ENCODE measurements around the genes SCIMP, RPAIN, WSCD1 and KIAA0753.

DNA sequence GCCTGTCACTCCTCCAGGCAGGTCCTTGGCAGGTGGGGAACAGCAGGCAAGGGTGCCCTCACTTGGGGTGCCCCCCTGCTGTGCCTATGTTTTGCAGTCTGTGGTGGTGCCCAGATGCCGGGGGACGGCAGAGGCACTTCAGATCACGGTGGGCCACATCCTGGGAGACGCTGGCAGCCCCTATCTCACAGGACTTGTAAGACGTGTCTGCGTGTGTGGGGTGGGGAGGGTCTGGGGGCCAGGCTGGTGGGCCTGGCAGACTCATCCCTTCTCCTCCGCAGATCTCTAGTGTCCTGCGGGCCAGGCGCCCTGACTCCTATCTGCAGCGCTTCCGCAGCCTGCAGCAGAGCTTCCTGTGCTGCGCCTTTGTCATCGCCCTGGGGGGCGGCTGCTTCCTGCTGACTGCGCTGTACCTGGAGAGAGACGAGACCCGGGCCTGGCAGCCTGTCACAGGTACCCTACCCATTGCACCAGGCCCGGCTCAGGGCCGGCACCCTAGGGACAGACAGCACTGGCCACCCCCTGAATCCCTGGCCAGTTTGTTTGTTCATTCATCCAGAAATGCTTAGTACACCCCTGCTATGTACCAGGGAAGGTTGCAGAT is 12.4 kb upstream of the SPNS2 start:
- PRO-cap, 2 experiments = no peak in any of the 2 experiments
- RAMPAGE, long total RNA, 4 experiments = no peak in any of the 4 experiments

- PRO-cap, 2 experiments = no peak in any of the 2 experiments
- RAMPAGE, long total RNA, 4 experiments = no peak in any of the 4 experiments
Observed at GRCh38 chr17:4492634-4493461, 5.8 kb upstream of the SPNS2 start.

- PRO-cap, 2 experiments = no peak in any of the 2 experiments
- RAMPAGE, long total RNA, 4 experiments = start-site peak on the plus strand in 1 of 4 experiments, at chr17:4512882-4512985 at its widest, 12 reads per replicate
Observed at GRCh38 chr17:4512711-4513251, 14.1 kb downstream of the SPNS2 start.

- PRO-cap, 2 experiments = peak in 1 of 2 experiments; most common plus-strand start chr17:4531294 (in 1)
- RAMPAGE, long total RNA, 4 experiments = start-site peak on the plus strand in 1 of 4 experiments, at chr17:4531553-4531763 at its widest, 7 reads per replicate
Observed at GRCh38 chr17:4531136-4532042, 23.8 kb downstream of the MYBBP1A start.

- PRO-cap, 2 experiments = peak in 1 of 2 experiments; most common minus-strand start chr17:4599108 (in 1)
- RAMPAGE, long total RNA, 4 experiments = no peak in any of the 4 experiments
Observed at GRCh38 chr17:4598994-4599662, 14.8 kb downstream of the SMTNL2 start.

DNA sequence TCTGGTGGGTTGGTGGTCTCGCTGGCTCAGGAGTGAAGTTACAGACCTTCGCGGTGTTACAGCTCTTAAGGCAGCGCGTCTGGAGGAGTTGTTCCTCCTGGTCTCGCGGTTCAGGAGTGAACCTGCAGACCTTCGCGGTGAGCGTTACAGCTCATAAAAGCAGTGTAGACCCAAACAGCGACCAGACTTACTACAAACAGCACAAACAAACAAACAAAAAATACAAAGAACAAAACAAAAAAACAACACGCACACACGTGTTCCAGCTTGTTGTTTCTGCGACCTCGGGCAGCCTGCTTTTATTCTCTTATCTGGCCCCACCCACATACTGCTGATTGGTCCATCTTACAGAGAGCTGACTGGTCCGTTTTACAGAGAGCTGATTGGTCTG is 14.3 kb upstream of the ALOX15 start:
- PRO-cap, 2 experiments = no peak in any of the 2 experiments
- RAMPAGE, long total RNA, 4 experiments = no peak in any of the 4 experiments

- PRO-cap, 2 experiments = no peak in any of the 2 experiments
- RAMPAGE, long total RNA, 4 experiments = no peak in any of the 4 experiments
Observed at GRCh38 chr17:4718276-4718902, 8.0 kb downstream of the ARRB2 start.

DNA sequence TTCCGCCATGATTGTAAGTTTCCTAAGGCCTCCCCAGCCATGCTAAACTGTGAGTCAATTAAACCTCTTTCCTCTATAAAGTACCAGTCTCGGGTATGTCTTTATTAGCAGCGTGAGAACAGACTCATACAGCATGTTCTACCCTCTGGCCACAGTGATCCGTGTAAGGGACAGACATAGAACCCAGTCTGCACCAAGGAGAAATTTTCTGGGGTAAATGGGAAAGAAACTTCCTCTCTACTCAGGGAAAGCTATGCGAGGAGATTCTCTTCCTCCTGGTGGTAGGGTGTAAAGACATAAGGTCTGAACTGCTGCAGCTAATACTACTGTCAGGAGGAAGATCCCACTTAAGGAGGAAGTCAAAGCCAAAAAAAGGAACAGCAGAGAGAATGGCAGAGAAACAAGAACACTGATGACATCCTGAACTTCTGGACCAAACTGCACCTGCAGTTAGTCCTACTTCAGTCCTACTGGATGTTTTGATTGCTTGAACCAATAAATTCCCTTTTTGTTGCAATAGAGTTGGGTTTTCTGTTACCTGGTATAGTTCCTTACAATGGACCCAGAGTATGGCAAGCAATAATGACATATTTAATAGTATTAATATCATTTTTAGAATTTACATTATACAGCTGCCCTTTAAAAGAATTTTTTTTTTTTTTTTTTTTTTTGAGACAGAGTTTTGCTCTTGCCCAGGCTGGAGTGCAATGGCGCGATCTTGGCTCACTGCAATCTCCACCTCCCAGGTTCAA is 7.0 kb upstream of the TM4SF5 start:
- PRO-cap, 2 experiments = no peak in any of the 2 experiments
- RAMPAGE, long total RNA, 4 experiments = no peak in any of the 4 experiments

DNA sequence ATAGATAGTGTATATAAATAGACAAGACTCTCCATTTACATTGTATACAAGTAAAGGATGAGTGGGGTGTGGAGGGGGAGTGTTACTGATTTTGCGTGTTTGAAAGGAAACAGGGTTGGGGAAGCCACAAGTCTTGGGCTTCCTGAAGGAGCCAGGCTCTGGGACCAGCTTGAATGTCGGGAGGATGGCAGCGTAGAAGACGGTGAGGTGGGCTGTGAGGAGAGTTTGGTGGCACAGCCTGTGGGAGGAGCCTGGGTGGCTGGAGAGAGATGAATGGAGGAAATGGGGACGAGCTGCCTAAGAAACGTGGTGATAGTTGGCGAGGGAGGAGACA is 7.5 kb downstream of the MINK1 start:
- PRO-cap, 2 experiments = no peak in any of the 2 experiments
- RAMPAGE, long total RNA, 4 experiments = start-site peak on the plus strand in 1 of 4 experiments, centred at position 115 of the sequence, 30 reads per replicate

DNA sequence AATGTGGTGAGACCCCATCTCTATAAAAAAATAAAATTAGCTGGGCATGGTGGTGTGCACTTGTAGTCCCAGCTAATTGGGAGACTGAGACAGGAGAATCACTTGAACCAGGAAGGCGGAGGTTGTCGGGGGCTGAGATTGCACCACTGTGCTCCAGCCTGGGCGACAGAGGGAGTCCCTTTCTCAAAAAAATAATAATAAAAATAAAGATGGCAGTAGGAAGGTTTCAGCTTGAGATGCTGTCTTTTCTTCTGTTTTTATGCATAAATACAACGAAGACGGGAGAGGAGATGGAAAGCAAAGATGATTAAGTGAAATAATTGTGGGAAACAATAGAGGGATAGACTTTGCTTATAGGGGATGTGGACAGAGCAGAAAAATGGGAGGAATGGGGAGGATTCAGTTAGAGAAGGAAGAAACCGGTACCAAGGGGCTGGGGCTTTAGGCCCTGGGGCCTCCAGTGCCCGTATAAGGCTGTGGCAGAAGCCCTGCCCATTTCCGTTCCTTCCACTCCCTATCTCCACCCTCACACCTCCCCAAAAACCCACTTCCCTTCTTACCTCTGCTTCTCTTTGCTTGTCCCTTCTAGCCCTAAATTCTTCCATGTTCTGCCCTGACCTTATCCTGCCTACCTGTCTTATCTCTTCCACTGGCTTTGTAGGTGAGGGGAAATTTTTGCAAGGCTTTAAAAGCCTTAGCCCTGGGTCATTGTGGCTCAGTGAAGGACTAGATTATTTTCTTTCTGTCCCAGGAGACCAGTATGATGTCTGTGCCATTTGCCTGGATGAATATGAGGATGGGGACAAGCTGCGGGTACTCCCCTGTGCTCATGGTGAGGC is 4.0 kb downstream of the RNF167 start:
- PRO-cap, 2 experiments = no peak in any of the 2 experiments
- RAMPAGE, long total RNA, 4 experiments = no peak in any of the 4 experiments

DNA sequence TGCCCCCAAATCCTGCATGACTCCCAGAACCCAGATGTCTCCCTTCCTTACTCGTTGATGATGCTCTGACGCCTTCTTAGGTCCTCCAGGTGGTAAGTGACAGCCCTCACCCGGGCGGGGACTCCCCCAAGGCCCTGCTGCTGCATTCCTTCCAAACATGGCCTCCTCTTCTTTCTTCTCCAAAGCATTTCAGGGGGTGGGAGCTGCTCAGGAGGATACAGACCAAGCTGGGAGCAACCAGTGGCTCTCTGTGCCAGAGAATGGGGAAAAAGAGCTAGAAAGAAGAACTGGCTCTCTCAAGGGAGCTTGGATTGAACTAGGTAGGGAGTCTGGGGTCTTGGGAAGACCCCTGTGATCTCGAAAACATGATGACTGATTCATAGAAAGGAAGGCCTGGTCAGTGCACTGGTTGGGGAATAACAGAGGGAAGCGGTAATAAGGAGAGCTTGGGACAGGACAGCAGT is 1.9 kb upstream of the CAMTA2 start:
- PRO-cap, 2 experiments = no peak in any of the 2 experiments
- RAMPAGE, long total RNA, 4 experiments = start-site peak on the plus strand in 1 of 4 experiments, centred at position 229 of the sequence, 6 reads per replicate

DNA sequence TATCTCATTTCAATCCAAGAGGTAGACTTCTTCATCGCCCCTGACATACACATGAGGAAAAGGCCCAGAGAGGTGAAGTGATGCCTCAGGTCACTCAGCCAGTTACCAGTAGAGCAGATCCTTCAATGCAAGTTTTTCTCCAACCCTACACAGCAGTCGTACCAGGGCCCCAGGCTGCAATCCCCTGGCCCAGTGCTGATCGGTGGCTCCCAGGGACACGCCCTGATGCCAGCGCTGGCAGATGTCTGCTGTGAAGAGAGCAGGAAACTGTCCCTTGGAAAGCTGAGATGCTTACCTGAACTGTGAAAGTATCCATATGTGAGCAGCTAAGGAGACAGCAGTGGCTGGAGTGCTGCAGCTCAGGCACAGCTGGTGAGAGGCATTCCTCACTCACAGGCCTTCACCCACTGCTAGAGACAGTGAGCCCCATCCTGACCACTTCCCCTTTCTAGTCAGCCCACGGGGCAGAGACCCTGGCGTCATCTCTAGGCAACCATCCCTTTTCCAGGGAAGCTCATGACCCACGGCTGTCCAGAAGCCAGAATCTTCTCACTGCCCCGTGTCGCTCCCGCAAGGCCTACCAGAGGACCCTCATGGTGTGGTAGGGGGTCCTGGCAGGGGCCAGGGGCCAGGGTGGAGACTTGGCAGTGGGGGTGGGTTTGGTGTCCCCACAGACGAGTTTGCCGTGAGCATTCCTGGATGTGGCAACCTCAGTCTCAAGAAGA is at the start of gene SCIMP:
Gene SCIMP (minus strand): TSS at position 421 of the 725 bp plus-strand sequence.
- PRO-cap, 2 experiments = no peak in any of the 2 experiments
- RAMPAGE, long total RNA, 4 experiments = start-site peak on the plus strand in 3 of 4 experiments, centred at positions 492 to 531 of the sequence, 8 to 17 reads per replicate; start-site peak on the minus strand in 3 of 4 experiments, centred at positions 383 to 398 of the sequence, 15 to 98 reads per replicate

GRCh38 chr17:5282952-5283391 is 888 bp downstream of the RABEP1 start:
- PRO-cap, 2 experiments = no peak in any of the 2 experiments
- RAMPAGE, long total RNA, 4 experiments = start-site peak on the plus strand in 1 of 4 experiments, at chr17:5282918-5283386 at its widest, 7 reads per replicate

DNA sequence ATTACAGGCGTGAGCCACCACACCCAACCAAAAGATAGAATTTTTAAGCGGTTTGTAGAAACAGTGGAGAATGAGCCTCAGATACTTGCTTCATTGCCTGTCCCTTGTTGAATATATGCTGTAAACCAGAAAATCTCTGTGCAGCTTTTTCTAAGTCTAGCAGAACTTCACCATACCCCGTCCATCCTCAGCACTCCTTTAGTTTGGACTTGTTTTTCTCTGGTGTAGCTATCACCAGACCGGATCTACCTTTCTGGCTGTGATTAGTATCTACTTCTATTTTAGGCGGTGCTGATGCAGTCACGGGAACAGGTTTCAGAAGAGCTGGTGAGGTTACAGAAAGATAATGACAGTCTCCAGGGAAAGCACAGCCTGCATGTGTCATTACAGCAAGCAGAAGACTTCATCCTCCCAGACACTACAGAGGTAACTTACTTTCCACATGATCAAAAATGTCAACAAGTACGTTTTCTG is 46.4 kb downstream of the NUP88 start:
- PRO-cap, 2 experiments = peak in 1 of 2 experiments; most common plus-strand start position 346 of the sequence (in 1)
- RAMPAGE, long total RNA, 4 experiments = no peak in any of the 4 experiments

GRCh38 chr17:5419938-5420463 is at the start of gene RPAIN:
Gene RPAIN, plus strand, starts transcription at chr17:5420182.
- PRO-cap, 2 experiments = peak in 2 of 2 experiments; most common plus-strand start chr17:5420193 (in 1); most common minus-strand start chr17:5420051 (in 1)
- RAMPAGE, long total RNA, 4 experiments = start-site peak on the plus strand in 4 of 4 experiments, at chr17:5420151-5420207 at its widest, 340 to 1,106 reads per replicate

DNA sequence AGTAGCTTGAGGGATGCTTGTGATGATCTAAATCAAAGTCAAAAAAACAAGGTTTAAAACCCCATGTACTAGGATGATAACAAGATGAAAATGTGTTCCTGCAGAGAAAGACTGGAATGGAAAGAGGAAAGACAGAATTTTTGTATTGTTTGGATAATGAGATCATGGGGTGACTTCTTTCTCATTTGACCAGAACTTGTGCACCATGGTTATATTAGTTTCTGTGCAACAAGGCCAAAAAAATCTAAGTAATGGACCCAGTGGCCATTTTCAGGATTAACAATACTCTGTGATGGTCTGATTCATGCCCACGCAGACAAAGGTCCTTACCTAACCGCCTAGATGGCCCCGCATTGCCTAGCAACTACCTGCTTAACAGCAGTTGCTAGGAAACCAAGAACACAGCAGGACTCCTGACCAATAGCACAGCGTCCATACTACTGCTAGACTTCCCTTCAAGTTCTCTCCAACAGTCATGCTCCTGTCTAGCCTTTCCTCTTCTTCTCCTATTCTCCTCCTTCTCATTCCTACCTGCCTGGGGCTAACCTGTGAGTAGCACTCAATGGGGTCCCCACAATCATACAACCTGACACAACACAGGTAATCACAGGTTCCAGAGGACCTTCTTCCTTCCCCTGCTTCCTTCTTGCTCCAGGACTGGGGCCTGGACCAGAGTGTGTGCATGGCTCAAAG is 8.0 kb upstream of the ENSG00000286190 start:
- PRO-cap, 2 experiments = no peak in any of the 2 experiments
- RAMPAGE, long total RNA, 4 experiments = no peak in any of the 4 experiments

DNA sequence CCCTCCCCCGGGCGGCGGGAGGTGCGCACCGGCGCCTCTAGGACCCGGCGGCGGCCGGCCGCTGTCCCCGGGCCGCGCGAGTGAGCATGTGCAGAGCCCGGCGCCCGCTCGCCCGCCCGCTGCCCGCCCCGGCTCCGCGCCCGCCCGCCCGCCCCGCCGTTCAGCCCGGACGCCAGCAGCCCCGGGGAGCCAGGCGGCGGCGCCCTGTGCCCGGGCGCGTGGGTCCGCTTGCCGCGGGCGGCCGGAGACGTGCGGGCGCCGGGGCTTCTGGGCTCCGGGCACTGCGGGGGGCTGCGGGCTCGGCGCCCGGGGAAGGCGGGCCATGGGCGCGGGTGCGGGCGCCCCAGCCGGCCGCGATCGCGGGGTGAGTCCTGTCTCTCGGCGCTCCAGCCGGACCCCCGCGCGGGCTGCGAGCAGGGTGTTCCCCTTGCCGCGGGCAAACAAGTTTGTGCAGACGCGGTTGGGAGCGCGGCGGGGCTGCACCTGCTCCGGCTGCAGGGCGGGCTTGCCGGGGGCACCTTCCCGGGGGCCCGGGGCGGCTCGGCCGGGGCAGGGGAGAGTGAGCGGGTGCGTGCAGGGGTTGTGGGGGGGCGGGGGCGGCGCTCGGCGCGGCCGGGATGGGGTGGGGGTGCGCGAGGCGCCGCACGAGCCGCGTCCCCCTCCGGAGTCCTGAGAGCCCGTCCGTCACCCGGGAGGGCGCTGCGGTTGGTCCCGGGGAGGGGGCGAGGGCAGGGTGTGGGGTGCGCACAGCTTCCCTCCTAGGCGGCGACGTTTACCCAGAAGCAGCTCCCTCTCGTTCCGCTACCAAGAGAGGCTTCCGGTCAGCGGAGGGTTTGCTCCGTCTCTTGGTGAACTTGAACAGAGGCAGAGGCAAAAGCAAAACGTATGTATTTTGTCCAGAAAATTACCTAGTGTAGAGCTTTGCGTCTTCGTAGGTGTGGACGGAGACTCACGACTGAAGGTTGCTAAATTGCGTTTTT is at the start of gene WSCD1:
Gene WSCD1 (plus strand): TSS at position 91 of the 980 bp plus-strand sequence.
- PRO-cap, 2 experiments = peak in 1 of 2 experiments; most common minus-strand start position 774 of the sequence (in 1)
- RAMPAGE, long total RNA, 4 experiments = no peak in any of the 4 experiments

- PRO-cap, 2 experiments = peak in 1 of 2 experiments; most common plus-strand start chr17:6323886 (in 1)
- RAMPAGE, long total RNA, 4 experiments = no peak in any of the 4 experiments
Observed at GRCh38 chr17:6323456-6324136, 111.3 kb downstream of the AIPL1 start.

- PRO-cap, 2 experiments = no peak in any of the 2 experiments
- RAMPAGE, long total RNA, 4 experiments = no peak in any of the 4 experiments
Observed at GRCh38 chr17:6509404-6509945, 46.9 kb downstream of the PITPNM3 start.

- PRO-cap, 2 experiments = peak in 1 of 2 experiments; most common minus-strand start chr17:6640711 (in 1)
- RAMPAGE, long total RNA, 4 experiments = start-site peak on the minus strand in 4 of 4 experiments, at chr17:6640659-6640730 at its widest, 41 to 478 reads per replicate
Observed at GRCh38 chr17:6640224-6640859, at the start of gene KIAA0753. Gene KIAA0753, minus strand, starts transcription at chr17:6640711.

All from upper lobe of left lung (tissue), 5 donors.